Neural cell (in vitro differentiated cells): ENCODE measurements around the genes PPM1F and PRAME.

- RAMPAGE, long total RNA = no peak
These were observed 20.5 kb downstream of the UBE2L3 start for GRCh38 chr22:21587688-21588654.

- RAMPAGE, long total RNA = no peak
These were observed 1.0 kb downstream of the YPEL1 start for GRCh38 chr22:21734648-21734912.

GRCh38 chr22:21766658-21767563 is 31.3 kb upstream of the YPEL1 start:
- RAMPAGE, long total RNA = no peak

GRCh38 chr22:21802347-21802951 is 65.0 kb downstream of the MAPK1 start:
- RAMPAGE, long total RNA = no peak

- RAMPAGE, long total RNA = no peak
These were observed 34.3 kb downstream of the PPM1F start for GRCh38 chr22:21918219-21918926.

GRCh38 chr22:21952637-21953272 is at the start of gene PPM1F:
Gene PPM1F (minus strand): TSS chr22:21952848.
- RAMPAGE, long total RNA = start-site peak on the minus strand at chr22:21952837-21952878, 904 and 1,217 reads in 2 replicates

DNA sequence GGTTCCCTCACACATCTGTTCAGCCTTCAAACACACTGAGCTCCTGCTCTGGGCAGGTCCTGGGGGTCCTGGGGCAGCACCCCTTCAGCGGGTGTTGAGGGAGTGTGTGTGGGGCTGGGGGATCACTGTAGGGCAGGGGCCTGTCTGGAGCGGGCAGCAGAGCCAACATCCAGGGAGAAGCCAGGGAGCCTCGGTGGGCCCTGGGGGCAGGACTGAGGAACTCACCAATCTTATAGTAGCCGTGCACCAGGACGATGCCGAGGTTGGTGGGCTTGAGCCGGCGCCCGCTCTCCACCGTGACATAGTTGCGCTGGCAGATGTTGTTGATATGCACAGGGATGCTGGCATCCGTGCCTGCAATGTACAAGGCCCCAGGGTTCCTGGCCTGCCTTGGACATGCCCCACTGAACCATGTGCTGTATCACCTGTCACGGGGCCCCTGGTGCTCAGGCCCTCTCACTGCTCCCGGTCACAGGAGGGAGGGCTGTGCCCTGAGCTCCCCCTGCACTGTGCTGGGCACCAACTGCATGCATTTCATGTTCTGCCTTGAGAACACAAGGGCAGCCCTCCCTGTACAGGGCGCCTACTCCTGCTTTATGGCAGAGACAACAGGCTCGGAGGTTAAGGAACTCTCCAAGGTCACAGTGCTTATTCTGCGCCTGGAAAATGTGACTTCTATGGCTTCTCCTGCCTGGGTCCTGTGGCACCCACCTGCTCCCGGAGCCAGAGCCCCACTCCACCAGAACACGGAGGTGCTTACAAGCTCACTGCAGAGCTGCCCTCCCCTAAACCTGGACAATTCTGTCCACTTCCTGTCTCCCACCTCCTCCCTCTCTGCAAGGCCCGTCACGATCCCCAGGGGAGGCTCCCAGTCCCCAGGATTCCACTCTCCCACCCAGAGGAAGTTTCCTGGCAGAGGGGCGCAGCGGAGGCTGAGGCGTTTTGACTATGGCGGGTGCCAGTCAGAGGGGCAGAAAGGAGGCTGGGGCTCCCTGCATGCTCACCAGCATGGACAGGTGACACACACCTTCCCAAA is 7.8 kb upstream of the PPM1F start:
- RAMPAGE, long total RNA = no peak

GRCh38 chr22:21994735-21994983 is 12.1 kb upstream of the TOP3B start:
- RAMPAGE, long total RNA = no peak

DNA sequence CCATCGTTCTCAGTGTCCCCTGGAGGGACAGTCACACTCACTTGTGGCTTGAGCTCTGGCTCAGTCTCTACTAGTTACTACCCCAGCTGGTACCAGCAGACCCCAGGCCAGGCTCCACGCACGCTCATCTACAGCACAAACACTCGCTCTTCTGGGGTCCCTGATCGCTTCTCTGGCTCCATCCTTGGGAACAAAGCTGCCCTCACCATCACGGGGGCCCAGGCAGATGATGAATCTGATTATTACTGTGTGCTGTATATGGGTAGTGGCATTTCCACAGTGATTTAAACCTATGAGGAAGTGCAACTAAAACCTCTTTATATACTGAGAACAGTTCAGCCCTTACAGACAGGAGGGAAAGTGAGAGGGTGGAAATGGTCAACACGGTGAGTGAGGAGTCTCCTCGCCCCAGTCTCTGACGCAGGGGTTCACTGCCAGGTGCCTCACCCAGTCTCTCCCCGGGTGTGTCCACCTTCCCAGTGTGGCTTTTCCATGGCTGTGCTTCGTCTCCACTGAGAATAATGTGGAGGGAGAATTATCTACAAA is 116.4 kb upstream of the TOP3B start:
- RAMPAGE, long total RNA = no peak

GRCh38 chr22:22110783-22111703 is 128.5 kb upstream of the TOP3B start:
- RAMPAGE, long total RNA = no peak

- RAMPAGE, long total RNA = no peak
These were observed 112.8 kb downstream of the VPREB1 start for GRCh38 chr22:22357195-22357951.

GRCh38 chr22:22409275-22409959 is 99.1 kb downstream of the ZNF280B start:
- RAMPAGE, long total RNA = no peak

DNA sequence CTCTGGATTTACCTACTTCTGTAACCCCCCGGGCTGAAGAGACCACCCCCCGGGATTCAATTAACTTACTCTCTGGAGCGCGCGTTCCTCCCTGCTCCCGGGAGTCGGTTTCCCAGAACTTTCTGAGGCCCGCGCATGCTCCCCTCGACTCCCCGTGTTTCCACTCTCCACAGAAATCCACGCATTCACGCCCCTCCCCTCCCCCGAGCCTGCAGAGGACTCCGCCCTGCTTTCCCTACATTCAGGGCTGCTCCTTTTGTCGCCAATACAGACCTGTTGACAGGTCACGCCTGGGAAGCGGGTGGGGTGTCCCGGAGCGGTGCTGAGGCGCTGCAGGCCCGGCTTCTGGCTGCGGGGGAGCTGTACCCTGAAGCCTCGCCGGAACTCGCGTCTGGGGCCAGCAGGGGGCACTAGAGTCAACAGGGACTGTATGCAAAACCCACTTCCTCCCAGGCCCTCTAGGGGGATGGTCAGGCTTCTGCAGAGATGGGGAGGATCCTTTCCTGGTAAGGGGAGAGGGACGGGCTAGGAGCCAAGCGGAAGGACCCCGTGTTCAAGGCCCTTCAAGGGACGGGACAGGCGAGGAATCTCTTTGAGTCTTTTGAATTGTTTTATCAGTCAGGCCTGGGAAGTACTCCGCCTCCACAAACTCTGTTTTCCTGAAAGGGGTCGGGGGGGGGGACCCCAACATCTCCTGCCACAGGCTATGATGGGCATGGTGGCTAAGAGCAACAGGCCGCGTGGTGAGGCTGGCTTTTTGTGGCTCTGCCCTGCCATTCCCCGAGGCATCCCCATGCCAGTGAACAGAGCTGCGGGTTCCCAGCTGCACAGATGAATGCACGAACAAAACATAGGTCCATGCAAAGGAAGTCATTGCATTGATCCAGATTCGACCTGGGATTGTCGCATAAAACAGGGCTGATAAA is at the start of gene PRAME:
TSS of gene PRAME (minus strand) at position 364 of the 926 bp plus-strand sequence.
- RAMPAGE, long total RNA = no peak

GRCh38 chr22:22714762-22715248 is 70.4 kb downstream of the GGTLC2 start:
- RAMPAGE, long total RNA = no peak

GRCh38 chr22:22810513-22810823 is 77.1 kb upstream of the IGLL5 start:
- RAMPAGE, long total RNA = no peak

DNA sequence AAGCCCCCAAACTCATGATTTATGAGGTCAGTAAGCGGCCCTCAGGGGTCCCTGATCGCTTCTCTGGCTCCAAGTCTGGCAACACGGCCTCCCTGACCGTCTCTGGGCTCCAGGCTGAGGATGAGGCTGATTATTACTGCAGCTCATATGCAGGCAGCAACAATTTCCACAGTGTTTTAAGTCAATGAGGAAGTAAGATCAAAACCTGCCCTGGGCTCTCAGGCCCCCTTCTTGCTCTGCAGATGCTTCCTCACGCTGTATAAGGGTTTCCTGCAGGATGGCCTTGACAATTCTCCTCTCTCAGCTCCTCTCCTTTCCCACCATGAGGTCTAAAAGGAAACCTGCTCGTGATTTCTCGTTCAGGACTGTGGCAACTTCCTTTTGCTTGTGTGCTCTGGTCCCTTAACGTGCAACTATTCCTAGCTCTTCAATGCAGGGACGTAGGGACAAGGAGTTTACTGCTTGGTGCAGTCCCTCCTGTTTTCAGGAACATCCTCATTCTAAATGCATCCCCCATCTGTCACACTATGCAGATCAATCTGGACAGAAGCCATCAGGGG is 64.4 kb upstream of the IGLL5 start:
- RAMPAGE, long total RNA = no peak

GRCh38 chr22:23071942-23072612 is 1.8 kb downstream of the GNAZ start:
- RAMPAGE, long total RNA = no peak

GRCh38 chr22:23225482-23226283 is 45.4 kb downstream of the BCR start:
- RAMPAGE, long total RNA = no peak

DNA sequence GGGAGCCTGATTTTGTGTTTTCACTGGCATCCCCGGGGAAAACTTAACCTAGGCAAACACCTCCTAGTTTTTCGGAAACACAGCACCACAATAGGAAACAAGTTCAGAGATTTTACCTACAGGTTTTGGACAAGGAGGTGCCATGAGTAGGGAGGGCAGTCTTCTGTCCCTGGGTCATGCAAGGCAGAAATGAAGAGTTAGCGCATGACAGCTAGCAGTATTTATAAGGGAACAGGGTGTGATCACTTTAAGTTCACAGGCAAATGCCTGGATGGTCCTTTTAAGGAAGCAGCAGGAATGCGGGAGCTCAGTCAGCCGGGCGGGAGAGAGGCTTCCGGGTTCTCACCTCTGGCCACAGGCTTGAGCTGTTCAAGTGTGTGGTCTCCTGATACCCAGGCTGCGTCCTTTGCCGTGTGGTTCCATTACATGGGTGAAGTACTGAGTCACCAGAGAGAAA is 105.3 kb downstream of the BCR start:
- RAMPAGE, long total RNA = no peak

DNA sequence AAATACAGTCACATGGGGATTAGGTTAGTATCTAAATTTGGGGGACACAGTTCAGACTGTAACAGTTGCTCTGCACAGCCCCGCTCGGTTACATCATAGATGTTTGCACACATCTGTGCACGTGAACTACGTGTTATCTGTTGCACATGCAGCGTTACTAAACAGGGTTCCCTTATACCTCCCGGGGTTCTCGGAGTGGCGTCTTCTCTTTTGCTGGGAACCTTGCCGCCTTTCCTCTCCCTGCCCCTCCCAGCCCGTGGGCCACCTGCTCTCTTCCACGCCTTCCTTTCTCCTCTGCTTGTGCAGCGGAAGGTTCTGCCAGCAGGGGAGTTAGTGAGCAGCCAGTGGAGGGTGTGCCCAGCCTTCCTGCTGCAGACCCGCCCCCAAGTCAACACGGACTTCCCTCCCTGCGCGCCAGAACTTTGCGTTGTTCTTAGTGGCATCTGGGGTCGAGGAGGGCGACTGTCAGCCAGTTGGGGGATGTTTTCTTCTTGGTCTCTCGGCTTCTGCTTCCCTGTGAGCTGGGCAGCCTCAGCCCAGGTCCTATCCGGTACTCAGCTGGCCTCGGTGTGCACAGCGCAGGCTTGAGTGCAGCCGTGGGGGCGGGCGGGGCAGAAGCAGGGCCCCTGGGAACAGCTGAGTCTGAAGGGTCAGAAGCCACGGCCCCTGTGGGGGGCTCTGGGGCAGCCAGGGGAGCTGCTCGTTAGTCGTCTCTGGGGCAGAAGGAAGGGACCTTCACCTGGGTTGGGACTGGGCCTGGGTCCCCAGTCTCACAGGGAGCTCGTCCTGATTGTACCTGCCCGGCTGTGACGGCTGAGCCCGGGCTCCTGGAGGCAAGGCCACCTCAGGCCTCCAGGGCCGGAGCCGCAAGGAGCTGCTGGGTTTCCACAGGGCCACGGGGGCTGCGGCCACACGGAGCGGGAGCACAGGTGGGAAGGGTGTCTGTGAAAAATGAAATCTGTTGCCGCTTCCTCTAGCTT is 146.7 kb downstream of the IGLL1 start:
- RAMPAGE, long total RNA = no peak